Skeletal muscle satellite cell (primary cell): ENCODE data around the gene ACIN1.

DNA sequence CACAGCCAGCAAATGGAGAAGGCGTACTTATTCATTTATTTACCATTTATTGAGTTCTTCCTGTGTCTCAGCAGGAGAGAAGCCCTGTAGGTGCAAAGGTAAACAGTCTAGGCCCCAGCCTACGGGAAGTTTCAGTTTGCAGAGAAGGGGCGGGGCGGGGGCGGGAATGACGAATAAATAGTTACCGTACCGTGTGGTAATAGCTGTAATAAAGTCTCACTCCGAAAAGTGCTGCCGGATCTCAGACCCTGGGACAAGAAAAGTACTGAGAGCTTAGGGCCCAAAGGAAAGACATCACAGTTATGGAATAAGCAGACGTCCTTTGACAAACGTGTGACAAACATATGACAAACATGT, 355 bp upstream of the LRP10 start:
- CAGE, long polyA plus RNA: no peak

GRCh38 chr14:22928068-22928803, 940 bp downstream of the PRMT5 start:
- CAGE, long polyA plus RNA: no peak

DNA sequence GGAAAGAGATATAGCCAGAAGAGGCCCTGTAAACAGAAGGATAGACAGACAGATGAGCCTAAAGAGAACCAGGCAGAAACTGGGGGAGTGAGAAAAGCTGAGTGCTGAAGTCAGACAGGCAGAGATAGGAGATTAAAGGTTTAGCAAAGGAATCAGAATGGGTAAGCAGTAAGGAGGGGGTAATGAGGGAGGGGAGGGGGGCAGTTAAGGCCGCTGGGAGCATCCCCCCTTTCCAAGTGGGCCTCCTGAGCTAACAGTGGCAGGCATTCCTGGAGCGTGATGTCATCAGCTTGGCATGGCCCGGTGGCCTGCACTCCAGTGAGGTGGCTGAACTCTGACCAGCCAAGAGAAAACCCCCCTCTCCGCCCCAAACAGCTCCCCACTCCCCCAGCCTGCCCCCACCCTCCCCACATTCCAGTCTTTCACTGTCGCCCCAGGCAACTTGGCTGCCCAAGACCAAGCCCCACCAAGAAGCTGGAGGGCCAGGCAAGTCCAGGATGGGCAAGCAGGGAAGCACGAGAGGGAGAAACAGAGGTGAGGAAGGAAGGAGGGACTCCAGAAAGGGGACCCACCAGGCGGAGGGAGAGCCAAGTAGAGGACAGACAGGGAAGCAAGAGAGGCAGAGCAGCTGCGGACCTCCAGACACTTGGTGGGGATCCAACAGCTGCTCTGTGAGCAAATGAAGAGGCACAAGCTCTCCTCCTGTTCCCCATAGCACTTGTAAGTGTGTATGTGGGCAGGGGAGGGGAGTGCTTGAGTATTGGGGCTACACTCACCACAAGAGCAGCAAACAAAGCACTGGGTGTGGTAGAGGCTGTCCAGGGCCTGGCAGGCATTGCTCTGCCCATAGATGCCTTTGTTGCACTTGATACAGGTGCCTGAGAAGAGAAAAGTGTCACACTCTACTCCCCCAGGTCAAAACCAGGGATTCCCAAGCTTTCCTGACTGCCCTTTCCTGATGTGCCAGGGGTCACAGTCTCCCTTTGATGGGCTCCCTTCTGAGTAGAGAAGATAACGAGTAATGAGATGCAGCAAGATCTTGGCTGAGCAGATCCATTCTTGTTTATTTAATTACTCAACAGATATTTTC, 4.4 kb downstream of the AJUBA start:
- CAGE, long polyA plus RNA: no peak

- CAGE, long polyA plus RNA: no peak
These were observed 14.8 kb upstream of the CDH24 start for GRCh38 chr14:23071908-23072789.

GRCh38 chr14:23080347-23080963, 14.5 kb downstream of the ACIN1 start:
- CAGE, long polyA plus RNA: no peak

DNA sequence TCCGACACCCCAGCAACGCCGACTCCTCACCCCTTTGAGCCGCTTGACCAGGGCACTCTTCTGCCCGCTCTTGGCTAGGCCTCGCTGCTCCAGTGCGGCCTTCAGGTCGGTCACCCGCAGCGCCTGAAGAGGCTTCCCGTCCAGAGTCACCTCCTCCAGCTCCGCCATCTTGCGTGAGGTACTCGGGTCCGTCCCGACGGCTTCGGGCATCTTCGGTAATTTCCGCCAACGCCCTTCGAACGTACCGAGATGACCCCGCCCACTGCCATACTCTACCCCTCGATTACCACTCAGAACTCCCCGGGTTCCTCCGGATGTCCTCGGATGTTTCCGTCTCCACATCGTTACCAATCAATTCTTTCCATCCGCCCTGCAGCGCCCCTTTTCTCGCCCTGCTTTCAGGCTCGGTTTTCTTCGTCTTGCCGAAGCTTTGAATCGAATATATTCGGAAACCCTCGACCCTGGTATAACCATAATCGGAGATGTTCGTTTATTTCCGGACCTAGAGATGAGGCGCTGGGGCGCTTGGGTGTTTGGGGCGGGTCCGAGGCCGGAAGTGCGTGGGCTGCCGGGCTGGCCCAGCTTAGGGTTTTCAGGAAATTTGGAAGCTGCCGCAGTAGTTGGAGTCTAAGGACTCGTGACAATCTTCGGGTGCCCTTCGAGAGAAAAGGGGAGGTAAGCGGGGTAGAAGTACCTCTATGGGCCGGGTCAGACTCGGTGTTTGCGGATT, at the start of gene ACIN1:
TSS of gene ACIN1 (minus strand) at position 192 of the 730 bp plus-strand sequence.
- CAGE, long polyA plus RNA: start-site peak on the minus strand centred at position 120 of the sequence, 122 bp wide, 442 and 455 reads in 2 replicates

DNA sequence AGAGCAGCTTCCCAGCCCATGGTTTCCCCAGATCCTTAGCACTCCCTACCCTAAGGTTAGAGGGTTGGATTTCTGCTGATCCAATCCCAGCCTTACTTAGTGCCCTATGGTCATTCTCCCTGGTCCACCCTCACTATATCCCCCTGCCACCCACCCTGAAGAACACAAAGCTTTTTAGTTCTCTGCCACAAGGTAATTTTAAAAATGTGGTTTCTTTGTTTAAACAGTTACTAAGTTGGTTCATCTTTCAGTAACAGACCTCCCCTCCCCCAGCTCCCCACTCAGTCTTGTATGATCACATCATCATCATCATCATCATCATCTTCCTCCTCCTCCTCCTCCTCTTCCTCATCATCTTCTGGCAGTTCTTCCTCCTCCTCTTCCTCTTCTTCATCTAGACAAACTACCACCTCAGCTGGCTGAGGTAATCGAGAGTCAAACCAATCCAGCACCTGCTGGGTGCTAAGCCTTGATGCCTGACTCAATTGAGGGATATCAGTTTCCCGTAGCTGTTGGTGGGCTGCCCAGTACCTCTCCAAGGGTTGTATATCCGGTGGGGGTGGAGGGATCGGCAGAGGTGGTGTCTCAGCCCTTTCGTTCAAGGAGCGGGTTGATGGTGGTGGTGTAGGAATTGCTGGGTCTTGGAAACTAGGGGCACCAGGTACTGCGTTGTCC, 10.5 kb downstream of the HOMEZ start:
- CAGE, long polyA plus RNA: no peak

- CAGE, long polyA plus RNA: no peak
These were observed 3.0 kb downstream of the PPP1R3E start for GRCh38 chr14:23299730-23299963.

GRCh38 chr14:23310618-23311432, 4.2 kb downstream of the BCL2L2 start:
- CAGE, long polyA plus RNA: no peak

- CAGE, long polyA plus RNA: no peak
These were observed 3.1 kb downstream of the PABPN1 start for GRCh38 chr14:23324342-23324820.

- CAGE, long polyA plus RNA: no peak
These were observed 3.1 kb downstream of the CMTM5 start for GRCh38 chr14:23379741-23380534.

- CAGE, long polyA plus RNA: no peak
These were observed 11.8 kb downstream of the MYH6 start for GRCh38 chr14:23396138-23396886.

- CAGE, long polyA plus RNA: no peak
These were observed 12.8 kb upstream of the MYH6 start for GRCh38 chr14:23420720-23421493.

- CAGE, long polyA plus RNA: no peak
These were observed 6.8 kb downstream of the ZFHX2 start for GRCh38 chr14:23544251-23545637.

DNA sequence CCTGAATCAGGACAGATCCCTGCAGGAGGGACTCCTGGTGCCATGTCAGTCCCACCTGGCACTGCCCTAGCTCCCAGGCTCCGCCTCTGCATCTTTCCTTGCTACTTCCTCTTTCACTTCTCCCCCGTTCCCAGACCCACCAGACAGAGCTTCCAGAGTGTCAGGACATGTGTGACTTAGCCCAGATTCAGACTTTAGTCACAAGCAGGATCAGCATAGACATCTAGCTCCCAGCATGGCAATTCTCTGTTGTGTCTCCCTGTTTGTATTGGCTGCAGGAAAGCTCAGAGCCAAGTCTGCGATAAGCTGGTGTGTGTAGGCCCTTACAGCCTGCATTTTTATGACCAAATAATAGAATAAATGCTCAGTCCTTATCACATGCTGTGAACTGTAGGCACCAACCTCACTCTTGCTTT, 5.7 kb downstream of the DHRS2 start:
- CAGE, long polyA plus RNA: no peak

GRCh38 chr14:24115097-24115897, 548 bp upstream of the NRL start:
- CAGE, long polyA plus RNA: no peak

- CAGE, long polyA plus RNA: no peak
These were observed 252 bp downstream of the PSME2 start for GRCh38 chr14:24146256-24146460.

DNA sequence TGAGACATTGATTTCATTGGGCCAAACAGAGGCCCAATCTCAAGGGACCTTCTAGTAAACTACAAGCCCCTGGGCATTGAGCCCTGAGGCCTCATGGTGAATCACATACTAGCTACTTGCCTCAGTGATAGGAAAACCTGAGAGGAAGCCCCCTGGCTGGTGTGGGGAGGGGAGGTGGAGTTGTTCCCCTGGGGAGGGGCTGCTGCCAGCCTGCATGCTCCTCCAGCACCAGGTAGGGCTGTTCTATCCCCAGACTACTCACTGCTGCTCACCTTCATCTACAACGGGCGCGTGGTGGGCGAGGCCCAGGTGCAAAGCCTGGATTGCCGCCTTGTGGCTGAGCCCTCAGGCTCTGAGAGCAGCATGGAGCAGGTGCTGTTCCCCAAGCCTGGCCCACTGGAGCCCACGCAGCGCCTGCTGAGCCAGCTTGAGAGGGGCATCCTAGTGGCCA, 3.3 kb downstream of the IRF9 start:
- CAGE, long polyA plus RNA: no peak

- CAGE, long polyA plus RNA: no peak
These were observed 603 bp downstream of the IPO4 start for GRCh38 chr14:24187949-24188477.

GRCh38 chr14:24270679-24271403, 556 bp downstream of the RABGGTA start:
- CAGE, long polyA plus RNA: start-site peak on the plus strand at chr14:24271216-24271272, 359 and 66 reads in 2 replicates